LUHMES (cell line): ENCODE measurements around a stretch of chr10.

GRCh38 chr10:62384037-62384705 is 10.0 kb downstream of the ZNF365 start:
- PRO-cap, result no peak

- PRO-cap, result no peak
Observed at GRCh38 chr10:62732864-62733959, 71.3 kb upstream of the ADO start.

- PRO-cap, result bidirectional peak, plus-strand start at chr10:62804719, minus-strand start at chr10:62804464
Observed at GRCh38 chr10:62803795-62804567, 539 bp upstream of the ADO start.

DNA sequence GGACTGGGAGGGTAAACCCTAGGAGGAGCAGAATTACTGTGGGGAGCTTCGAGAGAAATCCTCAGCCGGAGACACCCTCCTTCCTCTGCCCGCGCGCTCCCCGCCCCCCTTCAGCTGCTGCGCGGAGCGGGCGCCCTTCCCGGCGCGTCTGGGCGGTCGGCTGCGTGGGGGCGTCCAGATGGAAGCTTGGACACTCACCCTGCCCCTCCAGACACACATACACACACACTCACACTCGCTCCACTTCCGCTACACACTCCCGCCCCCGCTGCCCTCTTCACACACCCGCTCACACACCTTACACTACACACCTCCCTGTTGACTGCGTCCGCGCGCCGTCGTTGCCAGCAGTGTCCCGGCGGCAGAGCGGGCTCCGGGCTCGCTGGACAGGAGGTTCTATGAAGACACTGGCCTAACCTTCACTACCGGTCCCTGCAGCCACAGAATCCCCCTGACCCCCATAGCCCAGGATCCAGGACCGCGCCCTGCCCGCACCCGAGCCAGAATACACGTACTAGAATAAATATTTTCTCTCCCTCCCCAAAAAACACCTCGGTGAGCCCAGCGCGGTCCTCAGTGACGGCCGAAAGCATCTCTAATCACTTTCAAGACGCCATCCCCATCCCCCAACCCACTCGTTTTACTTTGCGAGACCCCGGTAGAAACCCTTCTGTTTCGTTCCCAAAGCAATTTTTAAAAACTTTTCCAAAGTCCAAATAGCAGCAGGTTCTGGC is 1.1 kb upstream of the EGR2 start:
- PRO-cap, result no peak

GRCh38 chr10:63103921-63104494 is 29.1 kb upstream of the NRBF2 start:
- PRO-cap, result no peak

DNA sequence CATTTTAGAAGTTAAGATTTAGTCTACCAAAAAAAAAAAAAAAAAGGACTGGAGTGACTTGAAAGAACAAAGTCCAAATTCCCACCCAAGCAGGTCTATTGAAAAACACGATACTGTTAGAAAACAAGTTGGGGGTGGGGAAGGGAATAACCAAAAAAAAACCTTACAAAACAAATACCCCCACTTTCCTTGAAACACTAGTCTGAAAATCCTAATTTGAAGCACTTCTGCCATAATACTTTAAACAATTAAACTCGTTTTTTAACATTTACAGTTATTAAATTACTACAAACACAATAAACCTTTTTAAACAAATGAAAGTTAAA is 135.0 kb downstream of the NRBF2 start:
- PRO-cap, result no peak

DNA sequence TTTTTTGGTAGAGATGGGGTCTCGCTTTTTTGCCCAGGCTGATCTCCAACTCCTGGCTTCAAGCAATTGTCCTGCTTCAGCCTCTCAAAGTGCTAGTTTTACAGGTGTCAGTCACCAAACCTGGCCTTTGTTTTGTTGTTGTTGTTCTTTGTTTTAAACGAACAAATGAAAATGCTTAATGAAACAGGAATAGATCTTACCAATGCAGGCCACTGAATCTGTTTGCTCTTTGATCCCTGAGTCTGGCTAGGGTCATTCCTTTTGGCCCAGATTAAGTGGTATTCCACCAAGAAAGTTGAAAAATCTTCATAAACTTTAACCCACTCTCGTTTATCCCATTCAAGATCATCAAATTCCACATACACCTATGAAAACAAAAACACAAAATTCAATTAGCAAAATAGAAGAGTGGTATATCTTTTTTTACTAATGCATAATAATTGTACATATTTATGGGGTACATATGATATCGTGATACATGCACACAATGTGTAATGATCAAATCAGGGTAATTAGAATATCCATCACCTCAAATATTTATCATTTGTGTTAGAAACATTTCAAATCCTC is 85.6 kb downstream of the JMJD1C start:
- PRO-cap, result no peak

DNA sequence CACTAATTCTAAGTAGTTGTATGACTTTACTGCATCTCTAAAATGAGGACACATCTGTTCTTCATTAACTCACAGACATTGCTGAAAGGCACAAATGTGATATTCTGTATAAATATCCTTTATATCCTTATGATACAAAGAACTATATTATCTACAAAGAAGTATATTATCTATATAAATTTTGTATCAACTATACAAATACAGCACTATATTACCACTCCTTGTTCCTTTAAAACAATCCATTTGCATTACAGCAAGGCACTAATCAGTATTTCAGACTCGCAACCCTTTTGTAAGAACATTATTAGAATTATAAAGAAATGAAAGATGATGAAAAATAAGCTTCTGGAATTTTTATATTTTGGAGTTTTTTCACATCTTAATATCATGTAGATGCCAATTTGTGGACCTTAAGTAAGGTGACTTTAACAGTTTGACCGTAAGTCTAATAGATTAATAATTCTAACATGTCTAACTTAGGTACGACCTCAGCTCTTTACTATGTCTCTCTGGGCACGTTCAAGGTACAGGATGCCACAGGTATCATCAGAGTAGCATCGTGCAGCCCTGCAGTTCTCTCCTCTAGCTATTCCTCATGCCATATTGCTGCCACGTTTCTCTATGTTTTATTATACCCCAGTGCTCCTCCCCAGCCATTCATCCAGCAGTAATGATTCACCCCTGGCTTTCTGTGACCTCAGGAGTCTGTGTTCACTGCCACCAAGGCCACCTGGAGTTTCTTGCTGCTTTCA is 21.4 kb downstream of the REEP3 start:
- PRO-cap, result no peak

GRCh38 chr10:63799236-63799629 is 278.0 kb downstream of the REEP3 start:
- PRO-cap, result no peak

- PRO-cap, result no peak
Observed at GRCh38 chr10:67280624-67280893, 354.7 kb downstream of the LRRTM3 start.

DNA sequence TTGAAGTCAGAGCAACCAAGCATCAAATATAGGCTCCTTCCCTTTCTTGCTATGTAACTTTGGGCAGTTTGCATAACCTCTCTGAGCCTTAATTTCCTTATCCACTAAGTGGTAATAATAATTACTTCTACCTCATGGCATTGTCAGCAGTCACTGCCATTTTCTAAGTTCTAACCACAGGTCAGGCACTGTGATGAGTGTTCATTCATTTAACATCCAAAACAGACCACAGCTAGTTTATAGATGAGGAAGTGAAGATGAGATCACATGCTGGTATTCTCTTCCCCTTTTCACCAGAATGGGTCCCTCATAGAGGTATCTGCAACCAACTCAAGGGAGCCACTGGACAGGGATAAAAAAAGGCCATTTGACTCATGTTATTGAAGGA is 65.1 kb downstream of the DNAJC12 start:
- PRO-cap, result no peak

- PRO-cap, result no peak
Observed at GRCh38 chr10:67788391-67788973, 49.5 kb downstream of the DNAJC12 start.

- PRO-cap, result no peak
Observed at GRCh38 chr10:68340541-68341403, 8.0 kb upstream of the PBLD start.

GRCh38 chr10:68342265-68343490 is 9.9 kb upstream of the PBLD start:
- PRO-cap, result no peak

- PRO-cap, result no peak
Observed at GRCh38 chr10:68344898-68345607, 12.3 kb upstream of the PBLD start.

- PRO-cap, result bidirectional peak, plus-strand start at chr10:68600481, minus-strand start at chr10:68600453
Observed at GRCh38 chr10:68599931-68600815, 40.0 kb downstream of the TET1 start.

DNA sequence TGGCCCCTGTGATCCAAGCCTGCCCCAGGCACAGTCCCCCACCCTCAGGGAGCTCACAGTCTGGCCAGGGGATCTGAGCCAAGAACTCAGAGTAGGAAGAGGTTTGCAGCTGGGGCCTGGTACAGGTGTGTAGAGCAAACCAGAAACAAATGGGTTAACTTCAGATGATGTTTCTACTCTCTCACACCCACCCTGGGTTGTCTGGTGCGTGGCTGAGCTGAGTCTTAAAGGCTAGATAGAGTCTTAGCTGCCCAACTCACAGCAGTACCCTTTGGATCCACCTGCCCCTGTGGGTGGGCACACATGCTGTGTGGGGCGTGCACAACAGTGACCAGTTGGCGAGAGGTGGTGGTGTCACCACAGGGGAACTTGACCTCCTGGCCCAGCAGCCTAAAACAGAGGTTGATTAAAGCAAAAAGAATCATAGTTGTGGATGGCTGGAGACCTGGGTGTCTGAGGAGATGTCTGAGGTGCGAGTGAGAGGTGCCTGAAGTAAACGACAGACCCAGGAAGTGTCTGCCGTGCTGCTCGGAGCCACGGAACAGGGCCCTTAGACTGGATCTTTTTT is 31.2 kb upstream of the SRGN start:
- PRO-cap, result no peak

GRCh38 chr10:69093342-69094029 is 5.6 kb downstream of the SRGN start:
- PRO-cap, result no peak

- PRO-cap, result no peak
Observed at GRCh38 chr10:69101194-69101745, 13.4 kb downstream of the SRGN start.

GRCh38 chr10:69179077-69180101 is 645 bp upstream of the SUPV3L1 start:
- PRO-cap, result bidirectional peak, plus-strand start at chr10:69180236, minus-strand start at chr10:69179916